Left lobe of liver (tissue), 1 donor: Measurements from ENCODE around the genes PRODH, C22orf39 and CLDN5.

DNA sequence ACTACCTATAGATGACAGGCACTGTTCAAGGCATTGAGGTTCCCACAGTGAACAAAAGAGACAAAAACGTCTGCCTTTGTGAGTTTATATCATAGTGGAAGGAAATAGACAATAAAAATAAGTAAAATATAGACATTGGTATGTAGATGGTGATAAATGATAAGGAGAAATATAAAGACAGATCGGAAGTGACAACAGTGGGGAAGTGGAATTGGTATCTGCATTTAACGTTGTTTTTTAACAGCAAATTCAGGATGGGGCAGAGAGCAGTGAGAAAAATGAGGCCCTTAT is 727 bp upstream of the PEX26 start:
- PRO-cap = no peak

GRCh38 chr22:18079182-18079434 is 1.3 kb downstream of the PEX26 start:
- PRO-cap = no peak

GRCh38 chr22:18088931-18089496 is 11.2 kb downstream of the PEX26 start:
- PRO-cap = no peak

DNA sequence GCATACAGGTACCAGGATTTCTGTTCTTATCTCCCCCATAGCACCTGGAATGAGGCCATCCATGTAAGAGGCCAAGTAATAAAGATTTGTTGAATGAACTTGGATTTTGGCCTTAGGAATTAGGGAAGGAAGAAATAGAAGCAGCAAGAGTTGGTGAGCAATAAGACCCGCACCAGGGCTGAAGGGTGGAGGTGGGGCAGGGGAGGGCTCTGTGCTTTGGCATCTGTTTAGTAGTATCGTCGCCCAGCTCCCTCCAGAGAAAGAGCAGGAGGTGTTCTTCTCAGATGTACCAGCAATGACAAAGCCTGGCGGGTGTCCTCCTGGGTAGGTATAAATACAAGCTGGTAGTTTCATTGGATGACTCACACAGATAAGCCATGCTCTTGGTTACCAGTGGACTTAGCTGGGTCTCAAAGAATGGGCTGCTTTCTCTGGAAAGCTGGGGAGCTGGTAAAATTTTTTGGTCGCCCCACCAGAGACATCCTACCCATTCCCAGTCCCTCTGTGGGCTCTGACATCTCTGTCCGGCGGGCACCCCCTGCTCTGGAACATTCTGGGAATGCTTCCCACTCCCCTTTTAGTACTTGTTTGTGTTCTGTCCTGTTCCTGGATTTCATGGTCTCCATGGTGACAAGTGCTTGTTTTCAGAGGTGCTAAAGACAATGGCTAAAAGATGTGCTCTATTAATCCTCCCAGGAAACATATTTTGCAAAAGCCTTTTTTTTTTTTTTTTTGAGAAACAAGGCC is 15.4 kb upstream of the TUBA8 start:
- PRO-cap = no peak

DNA sequence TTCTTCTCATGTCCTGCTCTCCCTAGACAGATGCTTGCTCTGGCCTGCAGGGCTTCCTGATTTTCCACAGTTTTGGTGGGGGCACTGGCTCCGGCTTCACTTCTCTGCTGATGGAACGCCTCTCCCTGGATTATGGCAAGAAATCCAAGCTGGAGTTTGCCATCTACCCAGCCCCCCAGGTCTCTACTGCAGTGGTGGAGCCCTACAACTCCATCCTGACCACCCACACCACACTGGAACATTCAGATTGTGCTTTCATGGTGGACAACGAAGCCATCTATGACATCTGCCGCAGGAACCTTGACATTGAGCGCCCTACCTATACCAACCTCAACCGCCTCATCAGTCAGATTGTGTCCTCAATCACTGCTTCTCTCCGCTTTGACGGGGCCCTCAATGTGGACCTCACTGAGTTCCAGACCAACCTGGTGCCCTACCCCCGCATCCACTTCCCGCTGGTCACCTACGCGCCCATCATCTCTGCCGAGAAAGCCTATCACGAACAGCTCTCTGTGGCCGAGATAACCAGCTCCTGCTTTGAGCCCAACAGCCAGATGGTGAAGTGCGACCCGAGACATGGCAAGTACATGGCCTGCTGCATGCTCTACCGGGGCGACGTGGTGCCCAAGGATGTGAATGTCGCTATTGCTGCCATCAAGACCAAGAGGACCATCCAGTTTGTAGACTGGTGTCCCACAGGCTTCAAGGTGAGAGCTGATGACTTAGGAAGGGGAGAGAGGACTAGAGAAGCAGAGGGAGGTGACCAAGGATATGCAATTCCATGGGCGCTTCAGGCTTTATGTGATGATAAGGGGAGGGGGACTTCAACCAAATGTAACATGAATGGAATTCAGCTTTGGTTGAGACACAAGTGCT is 16.0 kb downstream of the TUBA8 start:
- PRO-cap = no peak

DNA sequence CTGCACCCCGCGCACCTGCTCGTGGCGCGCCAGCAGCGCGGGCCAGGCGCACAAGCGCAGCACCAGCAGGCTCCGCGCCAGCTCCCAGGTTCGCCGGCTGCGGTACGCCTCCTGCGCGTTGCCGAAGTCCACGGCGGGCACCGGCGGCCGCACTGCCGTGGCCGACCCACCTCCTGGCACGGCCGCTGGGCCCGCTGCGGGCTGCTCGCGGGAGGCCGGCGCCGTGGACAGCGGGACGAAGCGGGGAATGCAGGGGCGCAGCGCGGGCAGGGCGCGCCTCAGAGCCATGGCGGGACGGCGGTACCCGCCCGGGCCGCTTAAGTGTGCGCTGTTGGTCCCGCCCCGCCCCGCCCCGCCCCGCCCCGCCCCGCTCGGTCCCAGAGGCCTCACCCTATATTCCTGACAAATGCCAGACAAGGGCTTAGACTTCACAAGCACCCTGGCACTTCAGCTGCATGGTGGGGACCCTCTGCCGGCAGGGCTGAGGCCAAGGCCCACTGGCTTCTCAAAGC is at the start of gene PRODH:
Gene PRODH (minus strand): TSS at position 294 of the 512 bp plus-strand sequence.
- PRO-cap = no peak

DNA sequence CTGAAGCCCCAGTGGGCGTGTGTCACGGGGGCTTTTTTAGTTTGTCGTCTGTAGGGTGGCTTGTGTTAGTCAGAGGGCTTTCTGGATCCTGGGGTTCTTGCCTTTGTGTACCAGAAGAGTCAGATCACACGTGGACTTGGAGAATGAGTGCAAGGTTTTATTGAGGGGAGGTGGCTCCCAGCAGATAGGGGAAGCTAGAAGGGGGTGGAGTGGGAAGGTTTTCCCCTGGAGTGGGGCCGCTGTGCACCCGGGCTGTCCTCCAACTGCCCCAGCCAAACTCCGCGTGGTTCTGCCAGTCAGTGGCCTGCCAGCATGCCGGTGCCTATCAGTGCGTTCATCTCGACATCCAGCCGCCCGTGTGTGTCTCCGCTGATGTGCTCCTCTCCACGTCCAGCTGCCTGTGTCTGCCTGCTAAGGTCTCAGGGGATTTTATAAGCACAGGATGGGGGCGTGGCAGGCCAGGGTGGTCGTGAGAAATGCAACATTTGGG is 16.9 kb upstream of the PRODH start:
- PRO-cap = unidirectional peak, plus-strand start at position 275 of the sequence; unidirectional peak, plus-strand start at position 363 of the sequence; unidirectional peak, minus-strand start at position 406 of the sequence

DNA sequence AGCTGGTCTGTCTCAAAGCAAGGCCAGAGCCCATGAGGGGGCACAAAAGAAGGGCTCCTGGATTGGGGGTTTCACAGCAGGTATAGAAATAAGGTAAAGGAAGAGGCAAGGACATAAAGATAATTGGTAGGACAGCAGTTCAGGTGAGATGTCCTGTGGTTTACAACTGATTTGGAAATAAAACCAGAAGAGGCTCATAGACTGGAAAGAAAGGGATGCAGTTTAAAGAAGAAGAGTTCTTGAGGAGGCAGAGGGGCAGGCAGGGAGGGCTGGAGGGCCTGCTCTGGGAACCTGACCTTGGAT is 31.0 kb upstream of the SLC25A1 start:
- PRO-cap = no peak

DNA sequence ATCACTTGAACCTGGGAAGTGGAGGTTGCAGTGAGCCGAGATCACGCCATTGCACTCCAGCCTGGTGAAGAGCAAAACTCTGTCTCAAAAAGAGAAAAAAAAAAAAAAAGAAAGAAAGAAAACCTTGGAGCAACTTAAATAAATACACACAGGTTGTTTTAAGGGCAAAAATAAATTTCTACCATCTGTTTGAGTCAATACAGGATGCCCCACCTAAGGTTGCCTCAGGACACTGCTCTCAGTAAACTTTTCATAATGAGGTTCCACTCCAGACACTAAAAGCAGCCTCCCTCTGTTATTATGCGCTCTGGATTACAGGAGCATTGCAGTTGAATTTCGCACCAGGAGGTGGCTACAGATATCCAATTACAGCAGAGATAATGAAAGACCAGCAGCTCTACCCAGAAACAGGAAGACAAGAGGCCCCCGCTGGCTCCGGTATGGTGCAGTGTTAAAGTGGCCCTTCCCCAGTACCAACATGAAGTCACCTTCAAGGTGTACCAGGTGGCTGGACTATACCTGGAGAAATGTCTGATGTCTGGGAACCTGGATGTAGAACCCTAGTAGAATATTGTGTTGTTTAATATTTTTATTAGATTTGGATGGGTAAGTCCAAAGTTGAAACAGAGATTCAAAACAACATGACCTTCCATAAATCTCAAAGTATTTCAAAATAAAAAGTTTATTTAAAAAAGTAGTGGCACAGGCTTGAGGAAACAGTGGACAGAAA is 39.4 kb upstream of the SLC25A1 start:
- PRO-cap = no peak

DNA sequence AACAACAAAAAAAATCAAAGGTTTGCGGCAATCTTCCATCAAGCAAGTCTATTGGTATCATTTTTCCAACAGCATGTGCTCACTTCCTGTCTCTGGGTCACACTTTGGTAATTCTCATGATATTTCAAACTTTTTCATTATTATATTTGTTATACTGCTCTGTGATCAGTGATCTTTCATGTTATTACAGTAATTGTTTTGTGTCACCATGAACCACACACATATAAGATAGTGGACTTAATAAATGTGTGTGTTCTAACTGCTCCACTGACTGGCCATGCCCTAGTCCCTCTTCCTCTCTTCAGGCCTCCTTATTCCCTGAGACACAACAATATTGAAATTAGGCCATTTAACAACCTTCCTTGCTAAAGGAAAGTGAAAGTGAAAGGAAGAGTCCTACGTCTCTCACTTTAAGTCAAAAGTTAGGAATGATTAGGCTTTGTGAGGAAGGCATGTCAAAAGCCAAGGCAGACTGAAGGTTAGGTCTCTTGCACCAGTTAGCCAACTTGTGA is 32.1 kb downstream of the CLTCL1 start:
- PRO-cap = no peak

- PRO-cap = no peak
Observed at GRCh38 chr22:19359045-19359700, 67.7 kb upstream of the CLTCL1 start.

DNA sequence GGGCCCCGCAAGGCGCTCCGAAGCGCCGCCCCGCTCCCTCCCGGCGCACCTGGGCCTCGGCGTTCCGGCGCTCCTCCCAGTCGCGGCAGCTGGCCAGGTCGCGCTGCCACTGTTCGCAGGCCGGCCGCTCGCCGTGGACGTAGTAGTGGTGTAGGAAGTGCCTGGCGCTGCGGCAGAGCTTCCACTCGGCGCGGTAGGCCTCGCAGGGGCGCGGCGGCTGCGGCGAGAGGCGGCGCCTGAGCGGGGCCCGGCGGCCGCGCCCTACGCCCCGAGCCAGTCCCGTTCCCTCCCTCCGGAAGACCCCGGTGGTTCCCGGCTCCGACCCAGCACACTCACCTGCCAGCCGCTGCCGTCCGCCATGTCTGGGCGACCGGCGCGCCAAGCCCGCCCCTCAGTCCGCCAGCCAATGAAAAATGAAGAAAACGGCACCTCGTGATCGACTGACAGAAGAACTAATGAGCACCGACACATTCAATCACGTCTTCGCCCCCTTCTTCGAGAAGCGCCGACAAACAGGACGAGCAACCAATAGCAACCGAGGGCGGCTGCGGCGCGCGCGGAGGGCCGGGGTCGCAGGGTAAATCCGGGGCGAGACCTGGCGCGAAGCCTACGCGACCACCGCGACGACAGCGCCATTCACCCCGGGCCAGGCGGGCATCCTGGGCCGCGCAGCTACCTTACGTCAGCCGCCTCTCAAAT is at the start of gene C22orf39:
Gene C22orf39 (minus strand): TSS at position 383 of the 699 bp plus-strand sequence.
- PRO-cap = bidirectional peak, plus-strand start at position 140 of the sequence, minus-strand start outside the sequence; bidirectional peak, plus-strand start at position 528 of the sequence, minus-strand start at position 334 of the sequence

DNA sequence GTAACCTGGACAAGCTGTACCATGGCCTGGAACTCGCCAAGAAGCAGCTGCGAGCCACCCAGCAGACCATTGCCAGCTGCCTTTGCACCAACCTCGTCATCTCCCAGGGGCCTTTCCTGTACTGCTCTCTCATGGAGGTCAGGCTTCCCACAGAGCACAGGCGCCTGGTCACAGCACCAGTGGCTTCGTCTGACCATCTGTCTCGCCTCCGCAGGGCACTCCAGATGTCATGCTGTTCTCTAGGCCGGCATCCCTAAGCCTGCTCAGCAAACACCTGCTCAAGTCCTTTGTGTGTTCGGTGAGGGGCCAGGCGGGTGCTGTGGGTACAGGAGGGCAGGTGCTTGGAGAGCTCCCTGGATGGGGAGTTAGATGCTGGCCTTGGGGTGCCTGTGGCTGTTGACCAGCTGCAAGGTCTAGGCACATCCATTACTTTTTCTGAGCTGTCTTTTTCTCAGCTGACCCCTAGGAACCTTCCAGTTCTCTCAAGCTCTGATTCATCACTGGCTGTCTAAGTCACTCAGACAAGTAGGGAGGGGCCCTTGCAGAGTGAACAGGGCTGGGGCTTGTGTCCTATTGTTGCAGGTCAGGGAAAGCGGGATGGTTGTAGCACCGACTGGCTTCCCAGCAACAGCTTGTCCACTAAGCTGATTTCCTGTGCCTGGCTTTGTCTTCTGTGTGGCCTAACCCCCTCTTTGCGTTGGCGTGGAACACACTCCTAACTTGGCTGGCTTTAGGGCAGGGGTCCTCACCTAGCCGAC is 9.3 kb downstream of the CLDN5 start:
- PRO-cap = no peak

DNA sequence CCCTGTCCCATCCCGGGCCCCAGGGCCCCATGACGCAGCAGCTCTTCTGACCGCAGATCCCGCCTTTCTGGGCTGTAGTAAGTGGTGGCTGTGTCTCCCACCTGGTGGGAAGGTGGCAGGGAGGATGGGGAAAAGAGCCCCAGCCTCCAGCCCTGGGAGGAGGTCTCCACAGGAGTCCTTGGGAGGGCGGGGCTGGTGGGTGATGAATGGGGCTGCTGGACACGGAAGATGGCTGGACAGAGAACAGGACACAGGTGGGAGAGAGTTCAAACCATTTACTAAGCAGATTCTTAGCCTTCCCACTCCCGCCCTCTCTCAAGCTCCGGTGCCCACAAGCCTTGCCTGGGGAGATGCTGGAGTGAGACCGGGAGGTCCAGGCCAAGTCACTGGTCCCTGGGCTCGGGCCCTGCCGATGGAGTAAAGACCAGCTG is 1.4 kb downstream of the CLDN5 start:
- PRO-cap = no peak

DNA sequence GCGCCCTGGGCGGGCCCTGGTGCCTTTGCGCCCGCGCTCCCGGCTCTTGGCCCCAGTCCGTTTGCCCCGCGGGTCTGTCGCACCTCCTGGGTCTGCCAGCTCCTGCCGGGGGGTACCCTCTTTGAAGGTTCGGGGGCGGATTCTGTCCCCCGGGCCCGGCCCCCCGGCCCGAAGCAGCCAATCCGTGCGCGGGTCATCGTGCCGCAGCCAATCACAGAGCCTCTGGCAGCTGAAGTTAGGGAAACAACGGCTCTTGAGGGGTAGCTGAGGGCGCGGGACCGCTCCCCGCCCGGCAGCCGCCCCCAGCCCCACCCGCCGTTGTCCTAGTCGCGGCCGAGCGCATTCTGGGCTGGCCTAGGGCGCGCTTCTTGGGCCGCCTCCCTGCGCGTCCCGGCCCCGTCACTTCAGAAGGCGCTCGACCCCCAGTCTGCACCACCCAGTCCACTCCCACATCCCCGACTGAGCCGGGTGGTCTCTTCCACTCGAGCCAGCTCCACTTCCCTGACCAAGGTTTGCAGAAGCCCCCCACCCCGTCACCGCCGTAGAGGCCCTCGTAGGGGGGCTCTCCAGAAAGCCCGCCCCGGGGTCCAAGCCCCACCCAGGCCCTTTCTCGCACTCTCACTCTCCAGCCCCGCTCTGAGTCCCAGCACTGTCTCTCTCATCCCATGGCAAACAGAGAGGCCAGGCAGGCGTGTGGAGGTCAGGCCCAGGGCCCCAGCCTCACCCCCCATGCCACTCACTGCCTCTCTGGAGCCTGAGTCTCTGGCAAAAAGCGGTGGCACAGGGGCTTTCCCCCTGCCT is at the start of gene CLDN5:
Gene CLDN5 (minus strand): TSS at position 97 of the 801 bp plus-strand sequence.
- PRO-cap = bidirectional peak, plus-strand start at position 326 of the sequence, minus-strand start at position 88 of the sequence

- PRO-cap = bidirectional peak, plus-strand start at chr22:19544131, minus-strand start at chr22:19543865; unidirectional peak, plus-strand start at chr22:19544334
Observed at GRCh38 chr22:19544026-19544715, 20.0 kb upstream of the CLDN5 start.

GRCh38 chr22:19576816-19577528 is 52.8 kb upstream of the CLDN5 start:
- PRO-cap = no peak

DNA sequence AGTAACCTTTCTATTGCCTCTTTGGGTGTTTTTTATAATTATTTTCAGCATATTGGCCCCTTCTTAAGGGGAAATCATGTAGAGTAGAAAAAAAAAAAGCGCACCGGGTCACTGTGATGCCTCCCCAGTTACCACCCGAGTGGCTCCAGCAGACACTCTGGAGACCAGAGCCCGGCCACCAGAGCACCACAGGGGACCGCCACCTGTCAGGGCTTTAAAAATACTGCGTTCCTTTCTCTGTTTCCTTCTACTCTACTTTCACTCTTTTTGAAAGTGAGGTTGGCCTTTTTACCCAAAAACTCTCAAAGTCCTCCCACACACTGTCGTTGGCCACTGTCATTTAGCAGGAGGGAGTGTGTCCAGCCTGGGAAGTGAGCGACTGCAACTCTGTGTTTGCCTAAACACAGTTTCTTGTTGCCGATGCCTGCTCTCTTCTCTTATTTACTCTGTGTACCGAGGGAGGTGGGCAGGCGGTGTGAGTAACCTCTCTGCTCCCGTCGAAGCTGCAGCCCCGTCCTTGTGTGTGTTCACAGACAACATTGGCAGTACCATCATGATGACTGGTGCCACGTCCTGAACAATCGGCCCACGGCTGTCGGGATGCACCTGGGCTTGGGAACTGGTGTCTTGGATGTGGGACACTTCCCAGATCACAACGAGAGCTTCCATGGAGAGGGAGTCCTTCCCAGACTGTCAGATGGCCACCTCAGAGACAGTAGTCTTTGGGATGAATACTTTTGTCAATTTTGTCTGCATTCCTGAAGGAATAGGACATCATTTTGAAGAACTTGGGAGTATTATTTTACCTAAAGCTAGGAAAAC is 90.9 kb upstream of the CLDN5 start:
- PRO-cap = unidirectional peak, minus-strand start at position 383 of the sequence

DNA sequence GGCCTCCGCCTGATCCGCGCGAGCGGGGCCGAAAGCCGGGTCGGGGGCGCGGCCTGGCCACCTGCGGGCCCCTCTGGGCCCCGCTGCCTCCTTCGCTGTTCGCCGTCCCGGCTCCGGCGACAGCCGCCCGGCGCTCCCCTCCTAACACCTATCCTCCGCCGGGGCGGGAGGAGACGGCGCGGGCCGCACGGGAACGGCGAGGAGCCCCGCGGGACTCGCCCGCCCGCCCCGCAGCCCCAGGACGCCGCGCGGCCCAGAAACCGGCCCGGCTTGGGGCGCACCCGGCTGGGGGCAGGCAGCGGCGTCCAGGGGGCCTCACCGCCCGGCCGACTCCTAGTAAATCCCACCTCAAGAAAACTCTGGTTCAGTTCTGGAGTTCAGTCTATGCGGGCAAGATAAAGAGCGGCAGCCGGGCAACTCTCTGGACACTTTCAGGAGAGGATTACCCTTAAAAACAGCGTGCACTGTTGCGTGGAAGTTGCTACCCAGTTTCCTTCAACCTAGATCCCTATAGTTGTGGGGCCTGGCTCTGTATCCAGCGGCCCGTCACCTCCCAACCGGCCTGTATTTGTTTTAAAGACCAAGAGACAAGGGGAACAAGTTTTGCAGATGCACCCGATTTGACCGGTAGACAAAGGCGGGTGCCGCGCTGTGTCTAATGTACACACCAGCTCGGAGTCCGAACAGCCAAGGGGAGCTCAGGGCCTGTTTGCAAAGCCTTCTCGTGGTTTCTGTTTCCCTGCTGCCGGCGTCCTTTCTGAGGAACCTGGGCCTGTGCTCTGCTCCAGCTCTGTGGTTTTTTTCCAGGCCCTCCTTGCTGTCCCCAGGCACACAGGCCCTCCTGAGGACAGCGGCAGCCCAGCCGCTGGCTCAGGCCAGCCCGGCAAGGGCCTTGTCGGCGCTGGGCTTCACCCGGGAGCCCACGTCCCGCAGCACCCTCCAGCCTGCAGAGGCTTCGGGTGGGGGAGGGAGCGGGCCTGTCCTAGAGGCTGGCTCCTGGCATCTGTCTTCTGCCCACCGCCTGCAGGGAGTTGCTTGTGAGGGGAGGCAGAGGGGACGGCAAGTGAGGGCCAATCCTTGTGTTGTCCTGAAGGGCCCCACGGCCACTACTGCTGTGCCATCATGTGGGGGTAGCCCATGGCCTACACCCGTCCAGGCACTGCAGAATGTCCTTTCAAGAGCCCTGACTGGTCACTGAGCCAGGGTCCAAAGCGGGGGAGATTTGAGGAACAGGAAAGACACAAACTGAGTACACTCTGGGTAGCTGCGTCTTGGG is 1.2 kb downstream of the TBX1 start:
- PRO-cap = no peak

- PRO-cap = no peak
Observed at GRCh38 chr22:19767625-19768393, 7.2 kb downstream of the TBX1 start.